Spleen (tissue), 7 donors: Measurements from ENCODE around the gene LRRFIP2.

GRCh38 chr3:36907740-36908835, 36.8 kb downstream of the TRANK1 start:
- PRO-cap, 4 experiments, result peak in 4 of 4 experiments; most common plus-strand start chr3:36908646 (in 4); most common minus-strand start chr3:36908105 (in 4)
- RAMPAGE, long total RNA, 4 experiments, result start-site peak on the minus strand in 1 of 4 experiments, at chr3:36908513-36908546 at its widest, 157 reads per replicate

- PRO-cap, 4 experiments, result no peak in any of the 4 experiments
- RAMPAGE, long total RNA, 4 experiments, result no peak in any of the 4 experiments
Observed at GRCh38 chr3:36933386-36933939, 11.4 kb downstream of the TRANK1 start.

GRCh38 chr3:36982401-36983467, 10.2 kb downstream of the EPM2AIP1 start:
- PRO-cap, 4 experiments, result no peak in any of the 4 experiments
- RAMPAGE, long total RNA, 4 experiments, result no peak in any of the 4 experiments

DNA sequence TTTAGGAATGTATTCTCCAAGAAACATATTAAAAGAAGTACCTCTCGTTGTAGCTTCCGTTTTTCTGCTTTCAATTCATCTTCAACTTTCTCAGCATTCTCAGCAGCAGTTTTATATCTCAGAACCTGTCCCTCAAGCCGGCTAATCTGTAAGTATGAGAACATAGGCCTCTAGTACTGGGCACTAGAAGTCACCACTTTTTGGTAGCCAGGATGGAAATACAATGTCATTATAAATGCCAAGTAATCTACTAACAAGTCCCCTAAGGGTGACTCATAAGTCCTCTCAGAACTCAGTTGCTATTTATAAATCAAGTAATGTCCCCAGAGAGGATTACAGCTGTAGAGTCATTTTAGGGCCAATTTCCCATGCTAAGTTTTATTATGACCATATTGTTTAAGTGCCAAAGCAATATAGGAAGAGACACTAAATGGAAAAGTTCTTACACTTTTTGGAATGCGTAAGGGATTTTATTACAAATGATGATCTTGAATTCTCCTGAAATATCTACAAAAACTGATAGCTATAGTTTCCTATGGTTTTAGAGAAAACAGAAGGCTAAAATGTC, 61.1 kb downstream of the MLH1 start:
- PRO-cap, 4 experiments, result no peak in any of the 4 experiments
- RAMPAGE, long total RNA, 4 experiments, result no peak in any of the 4 experiments

DNA sequence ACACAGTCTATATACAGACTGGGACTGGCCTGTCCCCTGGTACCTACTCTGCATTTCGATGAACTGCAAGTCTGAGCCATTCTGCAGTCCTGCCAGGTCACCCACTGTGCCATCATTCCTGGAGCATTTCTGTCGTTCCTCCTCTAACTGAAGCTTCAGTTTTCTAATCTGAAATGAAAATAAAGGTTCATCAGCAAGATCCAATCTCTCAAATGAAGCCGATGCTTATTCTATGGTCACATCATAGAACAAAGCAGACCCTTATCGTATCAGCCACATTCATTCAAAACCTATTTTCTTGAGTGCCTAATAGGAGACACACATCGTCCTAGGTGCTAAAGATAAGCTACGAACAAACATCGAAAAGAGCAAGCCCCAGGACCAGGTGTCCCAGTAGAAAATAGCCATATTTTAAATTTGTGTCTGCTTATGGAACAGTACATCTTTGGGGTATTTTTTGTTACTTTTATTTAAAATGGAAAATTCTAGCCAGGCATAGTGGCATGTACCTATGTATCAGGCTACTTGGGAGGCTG, 65.5 kb downstream of the MLH1 start:
- PRO-cap, 4 experiments, result no peak in any of the 4 experiments
- RAMPAGE, long total RNA, 4 experiments, result no peak in any of the 4 experiments

GRCh38 chr3:37174349-37175232, at the start of gene LRRFIP2:
Gene LRRFIP2, minus strand, starts transcription at chr3:37174582.
- PRO-cap, 4 experiments, result no peak in any of the 4 experiments
- RAMPAGE, long total RNA, 4 experiments, result no peak in any of the 4 experiments

DNA sequence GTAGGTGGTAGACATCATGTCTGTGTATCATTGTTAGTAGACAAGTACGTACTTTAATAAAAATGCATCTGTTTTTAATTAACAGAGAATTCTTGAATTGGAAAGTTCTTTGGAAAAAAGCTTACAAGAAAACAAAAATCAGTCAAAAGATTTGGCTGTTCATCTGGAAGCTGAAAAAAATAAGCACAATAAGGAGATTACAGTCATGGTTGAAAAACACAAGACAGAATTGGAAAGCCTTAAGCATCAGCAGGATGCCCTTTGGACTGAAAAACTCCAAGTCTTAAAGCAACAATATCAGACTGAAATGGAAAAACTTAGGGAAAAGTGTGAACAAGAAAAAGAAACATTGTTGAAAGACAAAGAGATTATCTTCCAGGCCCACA, 80.4 kb downstream of the GOLGA4 start:
- PRO-cap, 4 experiments, result no peak in any of the 4 experiments
- RAMPAGE, long total RNA, 4 experiments, result no peak in any of the 4 experiments

DNA sequence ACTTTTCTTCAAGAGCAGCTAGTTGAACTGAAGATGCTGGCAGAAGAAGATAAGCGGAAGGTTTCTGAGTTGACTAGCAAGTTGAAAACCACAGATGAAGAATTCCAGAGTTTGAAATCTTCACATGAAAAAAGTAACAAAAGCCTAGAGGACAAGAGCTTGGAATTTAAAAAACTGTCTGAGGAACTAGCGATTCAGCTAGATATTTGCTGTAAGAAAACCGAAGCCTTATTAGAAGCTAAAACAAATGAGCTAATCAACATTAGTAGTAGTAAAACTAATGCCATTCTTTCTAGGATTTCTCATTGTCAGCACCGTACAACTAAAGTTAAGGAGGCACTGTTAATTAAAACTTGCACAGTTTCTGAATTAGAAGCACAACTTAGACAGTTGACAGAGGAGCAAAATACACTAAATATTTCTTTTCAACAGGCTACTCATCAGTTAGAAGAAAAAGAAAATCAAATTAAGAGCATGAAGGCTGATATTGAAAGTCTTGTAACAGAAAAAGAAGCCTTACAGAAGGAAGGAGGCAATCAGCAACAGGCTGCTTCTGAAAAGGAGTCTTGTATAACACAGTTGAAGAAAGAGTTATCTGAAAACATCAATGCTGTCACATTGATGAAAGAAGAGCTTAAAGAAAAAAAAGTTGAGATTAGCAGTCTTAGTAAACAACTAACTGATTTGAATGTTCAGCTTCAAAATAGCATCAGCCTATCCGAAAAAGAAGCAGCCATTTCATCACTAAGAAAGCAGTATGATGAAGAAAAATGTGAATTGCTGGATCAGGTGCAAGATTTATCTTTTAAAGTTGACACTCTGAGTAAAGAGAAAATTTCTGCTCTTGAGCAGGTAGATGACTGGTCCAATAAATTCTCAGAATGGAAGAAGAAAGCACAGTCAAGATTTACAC, 82.5 kb downstream of the GOLGA4 start:
- PRO-cap, 4 experiments, result no peak in any of the 4 experiments
- RAMPAGE, long total RNA, 4 experiments, result no peak in any of the 4 experiments

DNA sequence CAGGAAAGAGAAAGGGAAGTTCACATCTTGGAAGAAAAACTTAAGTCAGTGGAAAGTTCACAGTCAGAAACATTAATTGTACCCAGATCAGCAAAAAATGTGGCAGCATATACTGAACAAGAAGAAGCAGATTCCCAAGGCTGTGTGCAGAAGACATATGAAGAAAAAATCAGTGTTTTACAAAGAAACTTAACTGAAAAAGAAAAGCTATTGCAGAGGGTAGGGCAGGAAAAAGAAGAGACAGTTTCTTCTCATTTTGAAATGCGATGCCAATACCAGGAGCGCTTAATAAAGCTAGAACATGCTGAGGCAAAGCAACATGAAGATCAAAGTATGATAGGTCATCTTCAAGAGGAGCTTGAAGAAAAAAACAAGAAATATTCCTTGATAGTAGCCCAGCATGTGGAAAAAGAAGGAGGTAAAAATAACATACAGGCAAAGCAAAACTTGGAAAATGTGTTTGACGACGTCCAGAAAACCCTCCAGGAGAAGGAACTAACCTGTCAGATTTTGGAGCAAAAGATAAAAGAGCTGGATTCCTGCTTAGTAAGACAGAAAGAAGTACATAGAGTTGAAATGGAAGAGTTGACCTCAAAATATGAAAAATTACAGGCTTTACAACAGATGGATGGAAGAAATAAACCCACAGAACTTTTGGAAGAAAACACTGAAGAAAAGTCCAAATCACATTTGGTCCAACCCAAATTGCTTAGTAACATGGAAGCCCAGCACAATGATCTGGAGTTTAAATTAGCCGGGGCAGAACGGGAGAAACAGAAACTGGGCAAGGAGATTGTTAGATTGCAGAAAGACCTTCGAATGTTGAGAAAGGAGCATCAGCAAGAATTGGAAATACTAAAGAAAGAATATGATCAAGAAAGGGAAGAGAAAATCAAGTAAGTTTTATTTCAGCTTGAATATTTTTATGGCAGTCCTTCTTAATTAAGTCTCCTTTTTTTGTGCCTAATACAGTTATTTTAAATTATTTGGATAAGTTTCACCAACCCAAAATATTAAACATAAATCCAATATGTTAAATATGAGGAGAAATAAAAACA, 84.2 kb downstream of the GOLGA4 start:
- PRO-cap, 4 experiments, result no peak in any of the 4 experiments
- RAMPAGE, long total RNA, 4 experiments, result start-site peak on the plus strand in 1 of 4 experiments, centred at positions 165 to 747 of the sequence, 30 to 91 reads per replicate

DNA sequence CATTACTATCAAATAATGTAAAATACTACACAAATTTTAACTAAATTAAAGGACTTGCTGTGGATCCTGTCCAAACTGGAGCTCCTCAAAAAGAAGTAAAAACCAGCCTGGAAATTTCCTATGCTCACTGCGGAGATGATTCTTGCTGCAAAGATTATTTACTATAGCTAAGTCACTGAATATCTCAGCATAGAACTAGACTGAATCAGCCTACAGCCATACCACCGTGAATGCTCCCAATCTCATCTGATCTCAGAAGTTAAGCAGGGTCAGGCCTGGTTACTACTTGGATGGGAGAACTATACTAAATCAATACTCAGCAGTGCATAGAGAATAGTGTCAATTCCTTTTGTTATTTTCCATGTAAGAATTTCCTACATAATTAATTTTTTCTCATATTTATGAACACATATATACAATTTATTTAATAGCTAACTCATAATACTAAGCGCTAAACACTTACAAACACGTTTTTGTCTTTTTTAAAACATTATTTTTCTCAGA, 98.4 kb downstream of the GOLGA4 start:
- PRO-cap, 4 experiments, result no peak in any of the 4 experiments
- RAMPAGE, long total RNA, 4 experiments, result no peak in any of the 4 experiments

GRCh38 chr3:37467270-37467632, 15.3 kb downstream of the ITGA9 start:
- PRO-cap, 4 experiments, result no peak in any of the 4 experiments
- RAMPAGE, long total RNA, 4 experiments, result no peak in any of the 4 experiments

DNA sequence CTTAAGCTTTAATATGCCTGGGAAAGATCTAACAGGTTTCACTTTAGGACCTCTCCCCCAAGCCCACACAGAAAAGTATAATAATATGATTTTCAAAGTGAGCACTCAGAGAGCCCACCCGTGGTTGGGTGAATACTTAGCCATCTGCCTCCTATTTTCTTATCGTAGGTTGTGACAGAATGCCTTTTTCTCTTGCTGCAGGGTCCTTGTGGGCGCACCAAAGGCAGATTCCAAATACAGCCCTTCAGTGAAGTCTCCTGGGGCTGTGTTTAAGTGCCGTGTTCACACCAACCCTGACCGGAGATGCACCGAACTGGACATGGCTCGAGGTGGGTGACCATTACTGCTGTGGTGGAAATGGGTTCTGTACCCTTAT, 18.9 kb downstream of the ITGA9 start:
- PRO-cap, 4 experiments, result no peak in any of the 4 experiments
- RAMPAGE, long total RNA, 4 experiments, result no peak in any of the 4 experiments

GRCh38 chr3:37492916-37493501, 41.1 kb downstream of the ITGA9 start:
- PRO-cap, 4 experiments, result no peak in any of the 4 experiments
- RAMPAGE, long total RNA, 4 experiments, result no peak in any of the 4 experiments

- PRO-cap, 4 experiments, result no peak in any of the 4 experiments
- RAMPAGE, long total RNA, 4 experiments, result no peak in any of the 4 experiments
Observed at GRCh38 chr3:37526436-37527118, 74.6 kb downstream of the ITGA9 start.

GRCh38 chr3:37533295-37533784, 81.4 kb downstream of the ITGA9 start:
- PRO-cap, 4 experiments, result no peak in any of the 4 experiments
- RAMPAGE, long total RNA, 4 experiments, result no peak in any of the 4 experiments

GRCh38 chr3:37601523-37602384, 149.8 kb downstream of the ITGA9 start:
- PRO-cap, 4 experiments, result no peak in any of the 4 experiments
- RAMPAGE, long total RNA, 4 experiments, result no peak in any of the 4 experiments

- PRO-cap, 4 experiments, result no peak in any of the 4 experiments
- RAMPAGE, long total RNA, 4 experiments, result no peak in any of the 4 experiments
Observed at GRCh38 chr3:37983274-37983901, 7.2 kb upstream of the VILL start.

DNA sequence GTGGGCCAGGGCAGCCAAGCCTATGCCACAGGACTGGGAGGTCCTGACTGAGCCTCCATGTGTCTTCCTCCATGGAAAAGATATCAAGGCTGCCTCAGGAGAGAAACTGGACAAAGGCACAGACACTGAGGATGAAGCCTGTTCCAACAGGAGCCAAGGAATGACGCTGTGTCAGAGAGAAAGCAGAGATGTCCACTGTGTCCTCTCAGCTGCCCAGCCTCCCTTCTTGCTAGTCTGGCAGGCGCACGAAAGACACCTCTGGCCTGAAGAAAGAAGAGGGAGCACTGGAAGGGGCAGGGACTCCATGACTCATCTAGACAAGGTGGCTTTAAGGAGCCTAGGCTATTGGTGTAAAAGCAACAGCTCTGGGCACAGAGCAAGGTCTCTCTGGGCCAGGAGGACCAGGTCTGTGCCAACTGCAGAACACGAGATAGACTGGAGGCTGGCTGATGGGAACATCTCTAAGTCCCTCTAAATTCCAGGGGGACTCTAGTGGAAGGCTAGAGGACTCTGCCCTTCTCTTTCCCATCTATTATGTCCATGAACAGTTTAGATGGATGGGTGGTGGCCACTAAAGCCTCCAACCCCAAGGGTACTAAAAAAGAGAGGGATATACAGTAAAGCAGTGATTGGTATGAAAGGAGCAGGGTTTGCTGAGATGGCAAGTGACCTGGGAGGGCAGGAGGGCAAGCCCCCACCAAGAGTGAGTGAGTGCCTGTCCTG, 1.3 kb downstream of the PLCD1 start:
- PRO-cap, 4 experiments, result no peak in any of the 4 experiments
- RAMPAGE, long total RNA, 4 experiments, result no peak in any of the 4 experiments

DNA sequence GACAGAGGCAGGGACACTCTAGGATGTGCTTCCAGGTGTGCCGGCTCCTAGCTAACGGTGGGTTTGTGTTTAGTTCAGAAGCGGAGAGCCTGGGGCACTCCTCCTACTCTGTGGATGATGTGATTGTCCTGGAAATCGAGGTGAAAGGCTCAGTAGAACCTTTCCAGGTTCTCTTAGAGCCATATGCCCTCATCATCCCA, 40.5 kb downstream of the ACAA1 start:
- PRO-cap, 4 experiments, result peak in 2 of 4 experiments; most common minus-strand start position 92 of the sequence (in 2)
- RAMPAGE, long total RNA, 4 experiments, result no peak in any of the 4 experiments

- PRO-cap, 4 experiments, result no peak in any of the 4 experiments
- RAMPAGE, long total RNA, 4 experiments, result no peak in any of the 4 experiments
Observed at GRCh38 chr3:38130297-38131180, 6.4 kb downstream of the ACAA1 start.